Endothelial cell (in vitro differentiated cells): ENCODE measurements around the gene HTRA3.

DNA sequence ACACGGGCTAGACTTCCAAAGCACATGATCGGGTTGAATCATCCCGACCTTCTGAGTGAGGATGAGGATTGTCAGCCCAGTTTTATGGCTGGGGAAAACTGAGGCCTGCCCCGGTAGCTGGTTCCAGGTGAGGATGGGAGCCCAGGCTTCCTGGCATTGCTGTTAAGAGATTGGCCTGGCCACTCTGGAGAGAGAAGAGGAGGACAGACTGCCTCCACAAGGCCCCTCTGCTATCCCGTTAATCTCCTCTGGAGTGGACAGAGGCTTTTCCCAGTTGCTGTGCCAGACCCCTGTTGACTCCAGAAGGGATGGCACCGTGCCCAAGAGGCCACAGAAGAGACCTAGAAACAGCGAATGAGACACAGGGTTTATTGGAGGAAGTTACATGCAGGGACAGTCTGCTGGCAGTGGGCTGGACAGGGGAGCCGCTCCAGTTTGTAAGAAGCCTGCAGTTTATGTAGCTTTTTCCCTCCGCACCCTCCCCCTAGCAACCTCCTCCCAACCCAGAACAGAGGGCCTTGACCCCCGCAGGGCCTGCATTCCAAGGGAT, 216.6 kb upstream of the PSAPL1 start:
- PRO-cap: no peak

GRCh38 chr4:7746769-7747448, 192.8 kb downstream of the AFAP1 start:
- PRO-cap: no peak

- PRO-cap: no peak
Observed at GRCh38 chr4:7812235-7812622, 127.4 kb downstream of the AFAP1 start.

DNA sequence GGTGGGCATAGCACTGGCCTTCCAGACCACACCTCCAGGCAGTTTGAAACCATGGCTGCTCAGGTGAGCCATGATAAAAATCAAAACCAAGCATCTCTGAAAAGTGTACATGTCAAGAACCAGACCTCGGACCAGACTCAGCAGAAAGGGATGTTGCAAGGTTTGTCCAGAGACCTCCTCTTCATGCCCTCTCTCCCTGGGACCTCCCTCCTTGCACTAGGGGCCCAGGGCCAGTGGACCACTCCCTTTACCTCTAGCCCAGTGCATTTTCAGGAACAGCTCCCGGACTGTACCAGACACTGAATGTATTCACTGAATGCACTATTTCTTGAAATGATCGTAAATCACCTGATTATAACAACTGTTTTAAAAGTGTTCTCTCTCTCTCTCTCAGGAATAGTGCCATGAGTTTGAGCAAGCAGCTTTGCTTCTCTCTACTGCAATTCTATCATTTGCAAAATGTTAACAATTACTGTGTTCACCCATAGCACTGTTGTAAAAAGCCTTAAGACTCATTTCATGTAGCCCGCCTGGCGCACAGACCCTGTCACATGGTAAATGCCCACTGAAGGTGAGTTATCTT, 22.9 kb downstream of the AFAP1 start:
- PRO-cap: no peak

- PRO-cap: no peak
Observed at GRCh38 chr4:8009913-8010234, 70.2 kb upstream of the AFAP1 start.

DNA sequence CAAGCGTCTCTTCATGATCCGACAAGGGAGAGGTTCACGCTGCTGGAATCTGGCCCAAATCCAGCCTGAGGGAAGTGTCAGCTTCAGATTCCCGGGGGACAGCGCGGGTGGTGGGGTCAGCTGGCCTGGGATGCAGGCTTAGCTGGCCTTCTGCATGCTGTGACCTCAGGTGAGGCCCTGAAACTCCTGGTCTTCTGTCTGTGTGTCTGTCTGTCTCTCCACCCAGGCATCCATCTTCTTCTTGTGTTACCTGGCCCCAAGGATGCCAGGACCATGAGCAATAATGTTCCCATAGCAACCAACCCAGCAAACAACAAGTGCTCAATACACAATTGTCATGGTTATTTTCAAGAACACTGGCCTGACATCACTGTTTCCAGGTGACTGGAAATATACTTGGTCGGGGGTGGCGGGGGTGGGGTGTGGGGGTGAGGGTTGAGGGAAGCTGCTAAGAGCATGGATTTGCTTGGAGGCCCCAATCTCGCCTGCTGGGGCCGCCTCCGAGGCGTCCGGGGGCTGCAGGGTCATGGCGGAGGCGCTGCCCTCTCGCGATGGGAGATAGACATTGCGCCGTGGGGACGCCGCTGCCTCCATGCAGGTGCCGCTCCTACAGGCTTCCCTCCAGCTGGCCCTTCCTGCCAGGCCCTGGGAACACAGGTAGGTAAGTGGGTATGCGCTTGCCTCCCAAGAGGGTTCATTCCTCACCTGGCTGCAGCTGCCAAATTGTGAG, 48.2 kb downstream of the ABLIM2 start:
- PRO-cap: bidirectional peak, plus-strand start at position 423 of the sequence, minus-strand start at position 248 of the sequence

- PRO-cap: no peak
Observed at GRCh38 chr4:8182916-8183533, 16.1 kb upstream of the SH3TC1 start.

DNA sequence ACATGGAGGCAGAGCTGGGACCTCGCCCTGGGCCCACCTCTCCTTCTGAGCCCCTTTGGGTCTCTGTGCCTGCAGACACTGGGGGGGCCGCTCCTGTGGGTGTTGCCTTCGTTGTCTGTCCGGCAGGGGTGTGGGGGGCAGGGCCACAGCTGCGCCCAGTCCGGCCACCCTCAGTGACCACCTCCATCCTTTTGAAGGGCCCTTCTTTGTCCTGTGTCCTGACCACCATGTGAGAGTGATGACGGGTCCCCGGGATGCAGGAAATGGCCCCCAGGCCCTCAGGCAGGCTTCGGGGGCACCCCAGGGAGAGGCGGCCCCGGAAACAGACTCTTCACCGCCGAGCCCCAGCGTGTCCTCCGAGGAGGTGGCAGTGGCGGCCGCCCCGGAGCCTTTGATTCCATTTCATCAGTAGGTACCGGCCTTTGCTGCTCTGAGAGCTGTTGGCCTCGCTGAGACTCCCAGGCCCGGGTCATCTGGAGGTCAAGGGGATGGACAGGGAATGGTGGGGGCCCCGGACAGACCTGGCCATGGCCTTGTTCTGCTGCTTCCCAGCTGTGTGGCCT, 17.8 kb downstream of the SH3TC1 start:
- PRO-cap: no peak

GRCh38 chr4:8221380-8222042, 22.4 kb downstream of the SH3TC1 start:
- PRO-cap: no peak

DNA sequence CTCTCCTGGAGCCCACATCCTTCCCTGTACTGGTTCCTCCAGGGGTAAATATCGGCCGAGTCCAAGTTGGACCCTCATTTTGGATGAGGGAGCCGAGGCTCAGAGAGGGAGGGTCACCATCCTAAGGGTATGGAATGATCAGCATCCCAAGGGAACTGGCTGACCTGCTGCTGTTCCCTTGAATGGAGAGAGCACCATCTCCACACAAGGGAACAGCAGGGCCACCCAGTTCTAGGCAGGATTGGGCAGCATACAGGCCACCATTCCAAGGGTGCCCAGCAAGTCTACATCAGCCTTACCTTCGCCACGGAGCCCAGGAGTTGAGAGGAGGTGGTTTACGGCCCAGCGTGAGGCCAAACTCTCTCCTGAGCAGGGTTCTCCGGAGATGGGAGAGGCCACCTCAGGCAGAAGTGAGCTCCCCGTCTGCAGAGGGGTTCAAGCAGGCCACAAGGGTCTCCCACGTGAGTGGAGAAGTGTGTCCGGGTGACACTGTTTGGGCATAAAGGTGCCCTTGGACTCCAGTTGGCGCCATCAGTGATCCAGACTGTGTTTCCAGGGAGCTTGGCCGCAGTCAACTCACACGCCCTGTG, 24.8 kb upstream of the HTRA3 start:
- PRO-cap: no peak

- PRO-cap: bidirectional peak, plus-strand start at chr4:8269754, minus-strand start at chr4:8269601
Observed at GRCh38 chr4:8269530-8270594, at the start of gene HTRA3. Gene HTRA3, plus strand, starts transcription at chr4:8269754.

GRCh38 chr4:8315493-8316265, 46.1 kb downstream of the HTRA3 start:
- PRO-cap: no peak

DNA sequence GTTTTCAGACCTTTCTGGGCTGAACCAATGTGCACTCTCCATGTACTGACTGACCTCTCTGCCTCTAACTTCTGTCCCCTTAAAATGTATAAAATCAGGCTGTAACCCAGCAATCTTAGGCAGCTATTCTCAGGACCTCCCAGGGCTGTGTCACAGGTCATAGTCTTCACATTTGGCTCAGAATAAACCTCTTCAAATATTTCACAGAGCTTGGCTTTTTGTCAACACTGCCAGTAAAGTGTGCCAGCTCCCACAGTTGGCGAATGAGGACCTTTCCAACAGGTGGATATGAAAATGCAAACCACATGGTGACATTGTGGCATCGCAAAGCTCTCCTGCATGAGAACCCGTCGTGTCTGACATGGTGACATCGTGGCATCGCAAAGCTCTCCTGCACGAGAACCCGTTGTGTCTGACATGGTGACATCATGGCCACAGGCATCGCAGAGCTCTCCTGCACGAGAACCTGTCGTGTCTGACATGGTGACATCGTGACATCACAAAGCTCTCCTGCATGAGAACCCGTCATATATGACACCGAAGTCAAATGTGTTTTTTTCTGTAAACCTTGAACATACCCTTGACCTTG, 76.3 kb downstream of the ACOX3 start:
- PRO-cap: no peak

GRCh38 chr4:8383384-8384171, 56.9 kb downstream of the ACOX3 start:
- PRO-cap: no peak

- PRO-cap: no peak
Observed at GRCh38 chr4:8391777-8392554, 48.6 kb downstream of the ACOX3 start.

DNA sequence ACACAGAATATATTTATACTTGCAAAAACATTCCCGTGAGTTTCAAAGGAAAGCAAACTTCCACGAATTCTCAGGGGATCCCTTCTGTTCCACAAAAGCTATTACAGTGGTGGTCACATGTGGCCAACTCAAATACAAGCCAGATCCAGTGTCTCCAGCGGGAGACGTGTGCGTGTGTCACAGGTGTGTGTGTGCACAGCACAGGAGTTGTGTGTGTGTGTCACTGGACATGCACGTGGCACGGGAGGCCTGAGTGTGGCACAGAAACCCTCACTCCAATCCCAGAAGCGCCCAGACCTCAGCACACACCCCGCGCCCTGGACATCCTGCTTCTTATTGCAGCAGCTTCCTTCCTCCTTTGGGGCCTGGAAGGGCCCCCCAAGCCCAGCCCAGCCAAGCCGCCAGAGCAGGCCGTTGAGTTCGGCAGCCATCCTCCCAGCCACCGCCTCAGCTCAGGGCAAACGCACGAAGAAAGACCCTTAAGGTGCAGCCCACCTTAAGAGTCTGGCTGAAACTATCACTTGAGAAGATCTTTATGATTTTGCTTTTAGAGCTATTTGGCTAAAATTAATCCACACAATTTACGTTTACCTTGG, 37.9 kb downstream of the ACOX3 start:
- PRO-cap: no peak

- PRO-cap: no peak
Observed at GRCh38 chr4:8439162-8439771, 1.3 kb downstream of the ACOX3 start.

- PRO-cap: no peak
Observed at GRCh38 chr4:8506667-8507140, 66.1 kb downstream of the TRMT44 start.

DNA sequence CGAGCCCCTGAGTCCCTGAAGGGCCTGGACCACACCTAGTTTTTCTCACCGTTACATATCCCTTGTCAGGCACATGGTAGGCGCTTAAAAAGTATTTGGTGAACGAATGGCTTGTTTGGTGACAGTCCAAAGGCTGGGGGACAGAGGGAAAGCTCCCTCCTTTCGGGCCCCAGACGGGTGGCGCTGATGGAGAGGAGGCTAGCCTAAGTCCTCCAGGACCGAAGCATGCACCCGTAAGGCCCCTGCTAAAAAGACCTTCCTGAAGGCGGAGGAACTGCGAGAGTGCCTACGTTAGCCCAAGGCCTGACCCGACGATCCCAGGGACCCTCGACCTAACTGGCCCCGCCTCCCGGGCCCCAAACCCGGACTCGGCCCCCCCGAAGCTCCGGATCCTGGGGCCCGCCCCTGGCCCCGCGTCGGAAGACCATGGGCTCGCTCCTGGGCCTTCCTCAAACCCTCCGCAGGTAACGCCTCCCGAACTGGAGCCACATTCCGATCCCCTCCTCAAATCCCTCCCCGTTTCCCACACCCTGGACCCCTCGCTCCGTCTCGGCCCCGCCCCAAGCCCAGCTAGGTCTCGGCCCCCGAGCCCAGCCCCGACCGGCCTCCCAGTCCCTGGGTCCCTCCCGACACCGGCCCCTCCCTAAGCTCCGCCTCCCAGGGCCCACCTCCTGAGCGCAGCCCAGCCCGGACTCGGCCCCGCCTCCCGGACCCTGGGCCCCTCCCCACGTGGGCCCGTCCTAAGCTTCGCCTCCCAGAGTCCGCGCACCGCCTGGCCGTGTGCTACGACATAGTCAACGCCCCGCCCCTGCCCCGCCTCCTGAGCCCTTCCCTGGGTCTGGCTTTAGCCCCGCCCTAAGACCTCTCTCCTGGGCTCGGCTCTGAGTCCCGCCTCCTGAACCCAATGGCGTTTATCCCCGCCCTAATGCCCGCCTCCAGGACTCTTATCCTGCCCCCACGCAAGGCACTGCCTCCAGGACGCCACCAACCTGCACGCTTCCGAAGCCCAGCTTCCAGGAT, 17.9 kb upstream of the FAM90A26 start:
- PRO-cap: bidirectional peak, plus-strand start at position 386 of the sequence, minus-strand start at position 334 of the sequence; unidirectional peak, minus-strand start at position 481 of the sequence; unidirectional peak, minus-strand start at position 617 of the sequence

GRCh38 chr4:9152986-9153143, 17.3 kb upstream of the FAM90A26 start:
- PRO-cap: bidirectional peak, plus-strand start at chr4:9153284, minus-strand start at chr4:9153057